Epithelial cell of alveolus of lung (primary cell): ENCODE measurements around the genes PDIA2 and CIAO3.

GRCh38 chr16:10368-10972 lies 42.9 kb downstream of the POLR3K start:
- RAMPAGE, long total RNA: no peak
- RRBS: no CpG with 5 or more reads among the region's 69 CpGs

DNA sequence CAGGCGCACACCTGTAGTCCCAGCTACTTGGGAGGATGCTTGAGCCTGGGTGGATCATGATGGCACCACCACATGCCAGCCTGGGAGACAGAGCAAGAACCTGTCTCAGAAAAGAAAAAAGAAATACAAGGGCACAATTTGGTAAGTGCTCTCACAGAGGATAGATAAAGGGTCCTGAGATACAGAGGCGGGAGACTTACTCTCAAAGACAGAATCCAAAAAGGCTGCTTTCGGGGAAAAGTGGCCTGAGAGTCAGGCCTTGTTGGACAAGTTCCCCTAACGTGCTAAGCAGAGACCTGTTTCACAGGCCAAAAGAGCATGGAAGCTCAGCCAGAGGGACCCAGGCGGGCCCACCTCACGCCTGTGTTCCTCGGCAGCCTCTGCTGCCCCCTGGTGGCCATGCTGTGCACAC lies 18.7 kb downstream of the MPG start:
- RAMPAGE, long total RNA: no peak
- RRBS: no CpG with 5 or more reads among the region's 7 CpGs

DNA sequence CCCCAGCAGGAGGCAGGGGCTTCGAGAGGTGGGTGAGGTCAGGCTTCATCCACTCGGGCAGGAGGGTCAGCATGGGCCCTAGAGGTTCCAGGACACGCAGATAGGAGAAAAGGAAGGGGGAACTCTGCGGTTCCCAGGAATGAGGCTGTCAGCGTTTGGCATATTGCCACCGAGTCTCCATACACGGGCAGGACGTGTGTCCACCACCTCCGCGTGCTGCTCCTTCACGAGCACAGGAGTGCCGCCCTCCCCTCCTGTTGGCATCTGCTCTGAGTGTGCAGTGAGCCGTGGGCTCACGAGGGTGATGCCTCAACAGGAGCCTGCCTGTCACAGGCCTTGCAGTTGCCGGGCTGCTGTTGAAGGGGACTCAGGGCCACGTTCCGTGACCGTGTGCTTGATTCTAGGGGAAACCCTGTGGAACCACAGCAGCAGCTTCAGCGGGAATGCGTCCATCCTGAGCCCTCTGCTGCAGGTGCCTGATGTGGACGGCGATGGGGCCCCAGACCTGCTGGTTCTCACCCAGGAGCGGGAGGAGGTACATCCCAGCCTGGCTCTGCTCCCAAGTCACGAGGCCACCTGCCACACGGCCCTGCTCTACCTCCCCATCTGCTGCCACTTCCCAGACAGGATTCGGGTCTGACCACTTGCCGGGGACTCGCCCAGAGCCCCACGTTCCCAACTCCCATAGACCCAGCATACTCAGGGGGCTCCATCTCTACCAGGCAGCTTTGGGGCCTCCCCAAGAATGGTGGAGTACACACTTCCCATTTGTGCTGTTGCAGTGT lies 14.6 kb downstream of the RGS11 start:
- RAMPAGE, long total RNA: no peak
- RRBS: no CpG with 5 or more reads among the region's 29 CpGs

DNA sequence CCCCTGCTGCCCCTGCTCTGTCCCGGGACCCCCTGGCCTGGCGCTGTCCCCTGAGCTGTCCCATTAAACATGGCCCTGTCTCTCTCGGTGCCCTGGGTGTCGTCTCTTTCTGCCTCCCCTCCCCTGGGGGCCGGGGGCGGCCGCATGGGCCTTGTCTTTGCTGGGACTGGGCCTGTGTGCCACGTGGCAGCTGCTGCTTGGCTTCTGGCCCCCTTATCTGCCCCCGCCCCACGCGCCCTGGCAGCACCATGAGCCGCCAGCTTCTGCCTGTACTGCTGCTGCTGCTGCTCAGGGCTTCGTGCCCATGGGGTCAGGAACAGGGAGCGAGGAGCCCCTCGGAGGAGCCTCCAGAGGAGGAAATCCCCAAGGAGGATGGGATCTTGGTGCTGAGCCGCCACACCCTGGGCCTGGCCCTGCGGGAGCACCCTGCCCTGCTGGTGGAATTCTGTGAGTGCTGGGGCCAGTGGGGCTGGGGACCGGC lies at the start of gene PDIA2:
Gene PDIA2, plus strand, starts transcription at position 243 of the 481 bp plus-strand sequence.
- RAMPAGE, long total RNA: no peak
- RRBS: no CpG with 5 or more reads among the region's 18 CpGs

- RAMPAGE, long total RNA: no peak
- RRBS: no CpG with 5 or more reads among the region's 6 CpGs
Measured at GRCh38 chr16:330089-330737, 22.3 kb downstream of the AXIN1 start.

DNA sequence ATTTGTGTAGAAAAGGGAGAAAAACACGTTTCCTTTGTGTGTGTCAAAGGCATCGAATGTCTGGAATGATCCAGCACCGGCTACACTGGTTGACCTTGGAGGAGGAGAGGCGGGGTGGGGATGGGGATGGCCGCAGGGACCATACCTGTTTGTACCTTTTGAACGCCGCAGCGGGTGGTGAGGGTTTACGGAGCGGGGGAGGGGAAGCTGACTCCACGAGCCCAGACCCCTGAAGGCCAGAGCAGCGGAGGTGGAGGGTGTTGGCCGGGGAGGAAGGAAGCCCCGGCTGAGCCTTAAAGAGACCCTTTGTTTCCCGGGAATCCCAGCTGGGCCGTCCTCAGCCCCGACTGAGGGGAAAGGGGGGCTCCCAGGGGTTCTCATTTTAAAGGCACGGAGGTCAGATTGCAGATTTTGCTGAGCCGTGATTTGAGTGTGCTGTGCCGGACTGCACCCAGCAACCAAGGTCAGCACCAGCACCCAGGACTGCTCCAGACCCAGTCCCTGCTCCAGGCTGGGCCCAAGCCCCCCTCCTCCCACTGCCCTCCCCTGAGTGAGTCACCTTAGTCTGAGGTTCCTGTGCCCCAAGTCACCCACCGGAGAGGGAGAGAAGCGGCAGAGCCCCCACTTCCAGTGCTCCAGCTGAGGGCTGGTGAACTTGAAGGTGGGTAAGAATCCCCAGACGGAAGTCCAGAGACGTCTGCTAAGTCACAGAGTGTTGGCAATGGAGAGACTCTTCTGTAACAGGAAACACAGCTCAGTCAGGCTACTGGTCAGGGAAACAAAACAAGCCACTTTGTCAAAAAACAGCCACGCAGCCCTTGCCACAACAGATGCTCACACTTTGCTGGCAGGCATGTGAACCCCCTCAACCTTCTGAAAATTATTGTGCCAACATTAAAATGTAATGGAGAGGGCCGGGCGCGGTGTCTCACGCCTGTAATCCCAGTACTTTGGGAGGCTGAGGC lies 2.2 kb upstream of the PGAP6 start:
- RAMPAGE, long total RNA: no peak
- RRBS: no CpG with 5 or more reads among the region's 29 CpGs

- RAMPAGE, long total RNA: no peak
- RRBS: no CpG with 5 or more reads among the region's 22 CpGs
Measured at GRCh38 chr16:386543-387377, 5.0 kb upstream of the PGAP6 start.

GRCh38 chr16:523999-524724 lies 3.4 kb upstream of the CAPN15 start:
- RAMPAGE, long total RNA: no peak
- RRBS: 69% methylated on average over 6 of the region's 16 CpGs

DNA sequence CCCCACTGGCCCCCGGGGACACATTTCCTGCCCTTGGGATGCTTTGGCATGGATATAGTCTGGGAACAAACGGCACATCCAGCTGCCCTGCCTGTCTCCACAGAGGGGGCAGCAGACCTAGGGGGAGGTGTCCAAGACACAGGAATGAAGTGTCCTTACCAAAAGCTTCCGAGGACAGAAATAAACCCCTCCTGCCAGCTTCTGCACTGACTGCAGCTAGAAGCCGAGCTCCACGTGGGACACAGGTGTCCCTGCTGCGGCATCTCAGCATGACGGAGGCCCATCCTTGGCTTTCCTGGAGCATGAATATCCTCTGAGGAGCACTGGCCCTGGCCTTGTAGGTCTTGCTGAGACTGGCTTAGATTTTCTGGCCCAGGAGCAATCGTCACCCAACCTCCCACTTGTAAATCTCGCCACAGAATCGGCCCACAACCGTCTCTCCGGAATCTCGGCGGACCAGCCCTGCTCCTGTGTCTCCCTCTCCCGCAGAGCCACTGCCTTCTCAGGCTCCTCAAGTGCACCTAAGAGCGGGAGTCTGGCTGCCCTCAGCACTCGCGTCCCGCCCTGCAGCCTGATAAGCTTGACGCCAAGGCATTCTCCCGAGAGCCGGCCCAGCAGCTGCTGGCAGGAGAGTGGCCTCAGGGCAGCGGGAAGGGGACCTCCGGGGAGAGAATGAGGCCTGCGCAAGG lies 1.1 kb upstream of the CAPN15 start:
- RAMPAGE, long total RNA: no peak
- RRBS: 2% methylated on average over 4 of the region's 25 CpGs

DNA sequence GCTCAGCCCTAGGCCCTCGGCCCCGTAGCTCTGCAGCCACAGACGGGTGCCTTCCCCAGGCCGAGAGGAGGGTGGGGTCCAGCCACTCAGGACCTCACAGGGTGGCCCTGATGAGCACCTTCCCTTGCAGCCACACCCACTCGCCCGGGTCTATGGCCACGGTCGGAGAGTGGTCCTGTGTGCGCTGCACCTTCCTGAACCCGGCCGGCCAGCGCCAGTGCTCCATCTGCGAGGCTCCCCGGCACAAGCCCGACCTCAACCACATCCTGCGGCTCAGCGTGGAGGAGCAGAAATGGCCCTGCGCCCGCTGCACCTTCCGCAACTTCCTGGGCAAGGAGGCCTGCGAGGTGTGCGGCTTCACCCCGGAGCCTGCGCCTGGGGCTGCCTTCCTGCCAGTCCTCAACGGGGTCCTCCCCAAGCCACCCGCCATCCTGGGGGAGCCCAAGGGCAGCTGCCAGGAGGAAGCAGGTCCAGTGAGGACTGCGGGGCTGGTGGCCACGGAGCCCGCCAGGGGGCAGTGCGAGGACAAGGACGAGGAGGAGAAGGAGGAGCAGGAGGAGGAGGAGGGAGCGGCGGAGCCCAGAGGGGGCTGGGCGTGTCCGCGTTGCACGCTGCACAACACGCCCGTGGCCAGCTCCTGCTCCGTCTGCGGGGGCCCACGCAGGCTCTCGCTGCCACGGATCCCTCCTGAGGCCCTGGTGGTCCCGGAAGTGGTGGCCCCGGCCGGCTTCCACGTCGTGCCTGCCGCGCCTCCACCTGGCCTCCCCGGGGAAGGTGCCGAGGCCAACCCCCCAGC lies 13.3 kb upstream of the PRR35 start:
- RAMPAGE, long total RNA: no peak
- RRBS: 89% methylated on average over 10 of the region's 53 CpGs

- RAMPAGE, long total RNA: no peak
- RRBS: 46% methylated on average over 16 of the region's 43 CpGs
Measured at GRCh38 chr16:578884-579558, 9.3 kb downstream of the PIGQ start.

- RAMPAGE, long total RNA: no peak
- RRBS: no CpG with 5 or more reads among the region's 14 CpGs
Measured at GRCh38 chr16:634758-635488, 1.2 kb downstream of the METTL26 start.

DNA sequence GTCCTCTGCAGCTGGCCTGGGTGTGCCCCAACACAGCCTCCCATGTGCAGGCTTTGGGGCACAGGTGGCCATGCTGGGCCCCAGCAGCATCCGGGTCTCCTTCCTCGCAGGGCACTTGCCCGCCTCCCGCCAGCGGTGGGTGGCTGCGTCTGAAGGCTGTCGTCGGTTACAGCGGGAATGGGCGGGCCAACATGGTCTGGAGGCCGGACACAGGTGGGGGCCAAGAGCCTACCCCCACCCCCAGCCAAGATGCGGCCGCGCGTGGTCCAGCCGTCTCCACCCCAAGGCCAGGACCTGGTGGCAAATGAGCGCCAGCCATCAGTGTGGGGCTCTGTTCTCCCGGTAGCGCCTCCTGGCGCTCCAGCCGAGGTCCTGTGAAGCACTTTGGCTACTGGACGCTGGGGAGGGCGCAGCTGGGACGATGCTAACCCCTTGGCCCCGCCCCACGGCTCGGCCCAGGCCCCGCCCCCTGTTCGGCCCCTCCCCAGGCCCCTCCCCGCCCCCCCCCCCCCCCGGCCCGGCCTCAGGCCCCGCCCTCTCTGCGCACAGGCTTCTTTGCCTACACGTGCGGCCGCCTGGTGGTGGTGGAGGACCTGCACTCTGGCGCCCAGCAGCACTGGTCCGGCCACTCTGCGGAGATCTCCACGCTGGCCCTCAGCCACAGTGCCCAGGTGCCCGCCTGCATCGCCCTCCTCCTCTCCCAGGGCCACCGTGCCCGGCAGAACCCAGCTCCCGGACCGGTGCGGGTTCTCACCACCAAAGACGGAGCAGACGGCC lies 7.2 kb upstream of the RHOT2 start:
- RAMPAGE, long total RNA: no peak
- RRBS: 54% methylated on average over 4 of the region's 50 CpGs

DNA sequence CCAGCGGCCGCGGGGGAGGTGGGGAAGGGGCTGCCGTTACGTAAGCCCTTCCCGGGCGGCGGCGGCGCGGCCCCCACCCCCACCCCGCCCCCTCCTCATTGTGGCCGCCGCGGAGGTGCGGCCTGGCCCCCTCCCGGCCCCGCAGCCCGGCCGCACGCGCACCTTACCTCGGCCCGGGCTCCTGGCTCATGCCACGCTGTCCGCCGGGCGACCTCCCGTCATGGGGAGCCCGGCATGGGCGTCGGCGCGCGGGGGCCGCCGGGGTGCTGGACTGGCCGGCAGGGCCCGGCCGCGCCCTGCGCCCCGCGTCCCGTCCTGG lies 297 bp downstream of the FBXL16 start:
- RAMPAGE, long total RNA: no peak
- RRBS: under 1% methylated on average over 9 of the region's 45 CpGs

- RAMPAGE, long total RNA: no peak
- RRBS: 5% methylated on average over 66 of the region's 98 CpGs
Measured at GRCh38 chr16:721239-722084, 516 bp downstream of the ANTKMT start.

DNA sequence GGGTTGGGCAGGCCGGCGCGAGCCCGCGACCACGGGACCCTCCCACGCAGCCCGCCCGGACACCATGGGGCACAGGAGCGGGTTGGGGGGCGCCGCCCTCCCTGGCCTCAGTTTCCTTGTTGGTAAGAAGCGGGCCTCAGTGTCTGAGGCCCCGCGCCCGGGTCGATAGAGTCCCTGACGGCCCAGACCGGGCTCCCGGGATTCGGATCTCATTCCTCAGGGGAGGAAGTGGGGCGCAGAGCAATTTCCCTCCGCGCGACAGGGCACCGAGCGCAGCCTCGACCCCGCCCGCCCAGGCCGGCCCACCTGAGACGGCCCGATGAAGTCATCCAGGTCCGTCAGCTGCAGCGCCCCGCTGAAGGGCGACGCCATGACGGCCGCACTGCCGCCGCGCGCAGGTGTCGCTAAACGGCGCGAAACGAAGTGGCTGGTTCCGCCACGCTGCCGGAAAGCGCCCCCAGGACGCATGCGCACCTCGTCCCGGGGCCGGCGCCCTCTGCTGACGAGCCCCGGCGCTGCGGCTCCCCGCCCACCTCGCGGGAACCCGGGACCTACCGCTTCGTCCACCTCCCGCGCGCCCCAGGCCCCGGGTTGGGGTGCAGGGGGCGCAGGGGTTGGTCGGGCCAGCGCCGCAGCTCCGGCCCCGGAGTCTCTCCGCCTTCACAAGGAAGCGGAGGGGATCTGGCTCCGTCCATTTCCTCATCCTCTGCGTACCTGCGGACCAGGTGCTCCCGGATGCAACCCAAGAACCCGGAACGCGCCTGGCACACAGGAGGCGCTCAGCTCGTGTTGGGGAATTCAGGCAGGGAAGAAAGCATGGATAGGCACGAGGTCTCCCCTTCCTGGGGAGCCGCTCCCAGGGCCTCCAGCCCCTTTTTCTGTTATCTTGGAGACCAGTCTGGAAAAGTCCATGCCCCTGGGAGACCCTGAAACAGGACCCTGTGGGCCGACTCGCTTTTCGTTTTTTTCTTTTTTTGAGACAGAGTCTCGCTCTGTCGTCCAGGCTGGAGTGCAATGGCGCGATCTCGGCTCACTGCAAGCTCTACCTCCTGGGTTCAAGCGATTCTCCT lies at the start of gene CIAO3:
Gene CIAO3, minus strand, starts transcription at position 384 of the 1,070 bp plus-strand sequence.
- RAMPAGE, long total RNA: start-site peak on the minus strand centred at position 385 of the sequence, 20 bp wide, 64 and 85 reads in 2 replicates
- RRBS: 2% methylated on average over 39 of the region's 101 CpGs

DNA sequence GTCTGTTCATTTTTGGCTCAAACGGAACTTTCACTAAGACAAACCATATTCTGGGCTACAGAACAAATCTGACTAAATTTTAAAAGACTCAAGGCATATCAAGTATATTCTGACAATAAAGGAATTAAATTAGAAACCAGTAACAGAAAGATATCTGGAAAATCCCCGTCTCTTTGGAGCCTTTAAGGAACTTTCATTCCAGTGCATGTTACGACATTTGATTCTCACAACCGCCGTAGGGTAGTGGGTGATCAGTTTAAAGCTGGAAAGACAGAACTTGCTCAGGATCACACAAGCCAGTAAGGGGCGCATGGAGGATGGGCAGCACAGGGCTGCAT lies 84.9 kb downstream of the LMF1 start:
- RAMPAGE, long total RNA: no peak
- RRBS: no CpG with 5 or more reads among the region's 6 CpGs

- RAMPAGE, long total RNA: no peak
- RRBS: no CpG with 5 or more reads among the region's 21 CpGs
Measured at GRCh38 chr16:903508-903884, 67.3 kb downstream of the LMF1 start.

DNA sequence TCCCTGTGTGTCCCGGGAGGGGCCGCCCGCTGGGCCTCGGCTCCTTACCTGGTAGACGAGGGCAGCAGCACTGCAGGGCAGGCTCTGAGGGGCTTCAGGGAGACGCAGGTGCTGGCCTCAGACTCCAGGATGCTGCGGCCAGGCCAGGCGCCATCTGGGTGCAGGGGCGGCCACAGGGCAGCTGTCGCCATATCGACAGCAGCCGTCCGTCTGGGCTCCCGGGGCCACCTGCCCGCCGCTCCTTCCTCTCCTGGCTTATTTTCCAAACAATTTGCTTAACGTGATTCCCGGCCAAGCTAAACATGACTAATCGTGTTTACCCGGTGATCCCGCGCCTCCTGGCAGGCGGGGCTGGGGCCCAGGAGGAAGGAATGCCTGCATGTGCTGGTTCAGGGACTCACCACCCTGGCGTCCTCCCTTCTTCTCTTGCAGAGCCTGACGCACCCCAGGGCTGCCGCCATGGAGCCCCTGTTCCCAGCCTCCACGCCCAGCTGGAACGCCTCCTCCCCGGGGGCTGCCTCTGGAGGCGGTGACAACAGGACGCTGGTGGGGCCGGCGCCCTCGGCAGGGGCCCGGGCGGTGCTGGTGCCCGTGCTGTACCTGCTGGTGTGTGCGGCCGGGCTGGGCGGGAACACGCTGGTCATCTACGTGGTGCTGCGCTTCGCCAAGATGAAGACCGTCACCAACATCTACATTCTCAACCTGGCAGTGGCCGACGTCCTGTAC lies 6.0 kb downstream of the SSTR5 start:
- RAMPAGE, long total RNA: no peak
- RRBS: 38% methylated on average over 15 of the region's 47 CpGs

DNA sequence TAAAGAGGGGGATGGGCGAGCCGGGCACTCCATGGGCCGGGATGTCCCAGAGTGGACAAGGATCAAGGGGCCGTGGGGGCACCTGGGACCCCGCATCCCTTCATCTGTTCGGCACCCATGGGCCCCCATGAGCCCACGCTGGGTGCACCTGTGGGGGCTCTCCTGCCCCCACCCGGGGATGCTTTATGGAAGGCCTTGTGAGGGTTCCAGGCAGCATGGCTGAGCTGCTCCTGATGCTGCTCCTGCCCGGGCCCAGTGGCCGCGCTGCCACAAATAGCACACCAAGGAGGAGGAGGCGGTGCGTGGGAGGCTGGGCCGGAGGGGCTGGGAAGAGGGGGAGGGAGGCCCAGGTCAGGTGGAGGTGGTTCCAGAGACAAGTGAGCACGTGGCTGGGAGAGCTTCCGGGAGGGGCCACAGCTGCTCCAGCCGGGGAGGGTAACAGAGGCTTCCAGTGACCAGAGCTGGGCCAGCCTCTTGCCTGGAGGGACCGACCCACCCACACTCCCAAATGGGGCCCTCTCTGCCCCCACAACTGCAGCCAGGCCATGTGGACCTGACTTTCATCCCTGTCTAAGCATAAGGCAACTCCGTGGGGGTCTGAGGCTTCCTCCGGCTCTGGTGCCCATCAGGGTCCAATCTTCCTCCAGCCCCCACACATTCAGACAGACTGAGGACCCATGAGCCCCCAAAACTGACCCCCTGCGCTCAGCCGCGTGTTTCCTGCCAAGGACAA lies 4.8 kb downstream of the C1QTNF8 start:
- RAMPAGE, long total RNA: no peak
- RRBS: 29% methylated on average over 9 of the region's 23 CpGs